Esophagus squamous epithelium (tissue), 4 donors: ENCODE data around the genes NEK3 and VPS36.

DNA sequence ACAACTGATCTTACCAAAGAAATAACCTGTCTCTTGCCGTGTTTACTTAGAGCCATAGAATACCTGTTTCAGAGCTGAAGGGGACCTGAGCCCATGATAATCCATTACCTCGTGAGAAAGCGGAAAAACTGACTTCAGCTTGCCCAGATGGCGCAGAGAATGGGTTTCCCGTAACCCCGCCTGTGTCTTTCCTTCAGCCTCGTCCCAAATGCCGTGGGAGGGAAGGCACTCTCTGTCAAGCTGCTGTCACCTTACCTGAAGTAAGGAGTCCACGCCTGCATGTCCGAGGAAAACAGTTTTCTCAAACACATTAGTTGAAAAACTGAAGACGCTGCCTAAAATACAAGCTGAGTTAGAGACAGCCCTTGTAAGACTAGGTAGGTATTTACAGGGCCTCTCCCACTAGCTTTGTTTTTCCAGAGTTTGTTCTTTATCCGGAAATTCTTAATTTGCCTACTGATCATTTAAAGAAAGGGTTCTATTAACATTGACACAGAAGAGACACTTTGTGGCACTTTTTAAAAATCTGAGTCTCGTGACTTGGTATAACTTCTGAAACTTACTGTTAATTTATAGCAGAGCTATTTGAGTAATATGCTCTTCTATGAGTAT is 1.2 kb upstream of the INTS6 start:
- PRO-cap: unidirectional peak, minus-strand start at position 209 of the sequence
- RAMPAGE, long total RNA, 4 experiments: no peak in any of the 4 experiments

GRCh38 chr13:51674156-51674869 is 90.1 kb downstream of the WDFY2 start:
- PRO-cap: bidirectional peak, plus-strand start at chr13:51674610, minus-strand start at chr13:51674404
- RAMPAGE, long total RNA, 4 experiments: no peak in any of the 4 experiments

- PRO-cap: no peak
- RAMPAGE, long total RNA, 4 experiments: no peak in any of the 4 experiments
These were observed 43.4 kb downstream of the DHRS12 start for GRCh38 chr13:51760353-51761144.

DNA sequence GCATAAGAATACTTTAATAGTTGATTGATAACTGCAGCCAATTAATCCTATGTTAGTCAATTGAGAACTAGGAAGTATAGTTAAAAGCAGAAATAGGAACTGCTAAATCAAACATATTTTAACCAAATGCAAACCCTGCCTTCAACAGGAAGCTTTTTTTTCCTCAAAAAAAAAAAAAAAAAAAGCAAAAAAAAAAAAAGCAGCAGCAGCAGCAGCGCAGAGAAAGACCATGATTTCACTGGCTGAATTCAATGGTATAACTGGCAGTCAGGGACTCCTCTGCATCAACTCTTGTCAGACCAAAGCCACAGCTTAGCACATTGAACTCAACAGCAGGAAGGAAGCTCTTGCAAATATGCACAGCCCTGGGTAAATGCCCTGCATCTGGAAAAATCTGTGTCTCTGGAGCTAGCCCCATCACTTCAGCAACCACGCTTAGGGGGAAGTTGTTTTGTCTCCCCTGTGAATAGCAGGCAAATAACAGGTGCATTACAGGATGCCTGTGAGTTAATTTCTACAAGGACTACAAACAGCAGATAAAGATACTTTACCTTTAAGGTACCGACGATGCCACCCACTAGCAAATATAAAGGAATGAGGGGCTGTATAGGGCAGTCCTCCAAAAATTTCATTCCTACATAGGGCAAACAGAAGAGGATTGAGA is 17.7 kb upstream of the DHRS12 start:
- PRO-cap: bidirectional peak, plus-strand start at position 287 of the sequence, minus-strand start at position 293 of the sequence
- RAMPAGE, long total RNA, 4 experiments: no peak in any of the 4 experiments

GRCh38 chr13:51825138-51825705 is 19.8 kb downstream of the TMEM272 start:
- PRO-cap: bidirectional peak, plus-strand start at chr13:51825404, minus-strand start at chr13:51825235; unidirectional peak, plus-strand start at chr13:51825572
- RAMPAGE, long total RNA, 4 experiments: no peak in any of the 4 experiments

DNA sequence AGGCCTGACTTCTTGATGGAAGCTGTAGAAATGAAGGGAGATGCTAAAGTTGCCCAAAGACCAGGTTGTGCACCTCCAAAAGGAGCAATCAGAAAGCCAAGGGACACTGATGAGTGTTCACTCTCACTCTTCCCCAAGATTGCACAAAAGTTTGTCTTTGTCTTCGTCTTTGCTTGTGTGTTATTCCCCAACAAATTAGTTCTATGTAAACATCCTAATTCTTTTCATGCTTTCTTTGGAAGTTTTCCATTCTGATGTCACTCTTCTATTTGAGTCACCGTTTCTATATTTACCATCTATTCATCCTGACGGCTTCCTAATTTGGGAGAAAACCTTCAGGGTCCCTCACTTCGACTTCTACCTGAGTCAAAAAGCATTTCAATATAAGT is 3.7 kb upstream of the TMEM272 start:
- PRO-cap: no peak
- RAMPAGE, long total RNA, 4 experiments: no peak in any of the 4 experiments

DNA sequence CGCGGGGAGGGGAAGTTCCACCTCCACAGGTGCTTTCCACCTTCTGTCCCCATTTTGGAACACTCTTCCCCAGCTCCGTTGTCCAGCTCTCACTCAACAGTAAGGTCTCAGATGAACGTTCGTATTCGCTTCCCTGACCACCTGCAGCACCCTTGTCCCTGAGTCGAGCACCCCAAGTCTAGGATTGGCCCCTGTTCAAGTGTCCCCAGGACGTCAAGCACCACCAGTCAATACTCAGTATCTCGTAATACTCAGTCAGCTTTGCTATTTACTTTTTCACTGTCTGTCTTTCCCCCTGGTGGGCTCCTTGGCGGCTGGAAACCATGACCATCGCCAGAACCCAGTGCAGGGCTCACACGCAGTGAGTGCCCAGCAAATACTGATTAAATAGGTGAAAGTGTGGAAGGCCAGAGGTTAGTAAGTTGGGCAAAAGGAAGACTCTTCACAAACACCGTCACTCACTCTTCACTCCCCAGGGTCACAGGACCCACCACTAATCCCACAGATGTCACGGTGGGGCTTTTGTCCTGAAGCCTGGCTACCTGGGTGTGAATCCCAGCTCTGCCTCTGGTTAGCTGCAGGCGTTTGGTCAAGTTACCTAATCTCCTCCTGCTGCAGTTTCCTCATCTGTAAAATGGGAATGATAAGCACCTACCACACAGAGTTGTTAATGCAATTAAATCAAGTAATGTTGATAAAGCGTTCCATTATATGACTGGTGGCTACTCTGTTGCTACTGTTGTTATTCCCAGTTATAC is 65.7 kb downstream of the ATP7B start:
- PRO-cap: no peak
- RAMPAGE, long total RNA, 4 experiments: no peak in any of the 4 experiments

DNA sequence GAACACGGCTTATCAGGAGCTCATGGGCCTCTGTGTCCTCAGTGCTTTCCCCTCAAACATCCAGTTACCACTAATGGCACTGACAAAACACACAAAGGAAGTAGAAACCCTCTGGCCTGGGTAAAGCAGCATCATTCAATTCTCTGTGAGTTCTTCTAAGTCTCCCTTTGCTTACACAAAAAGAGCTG is 43.7 kb downstream of the ATP7B start:
- PRO-cap: no peak
- RAMPAGE, long total RNA, 4 experiments: no peak in any of the 4 experiments

GRCh38 chr13:52030044-52030371 is 5.5 kb downstream of the UTP14C start:
- PRO-cap: unidirectional peak, plus-strand start at chr13:52030147
- RAMPAGE, long total RNA, 4 experiments: no peak in any of the 4 experiments

DNA sequence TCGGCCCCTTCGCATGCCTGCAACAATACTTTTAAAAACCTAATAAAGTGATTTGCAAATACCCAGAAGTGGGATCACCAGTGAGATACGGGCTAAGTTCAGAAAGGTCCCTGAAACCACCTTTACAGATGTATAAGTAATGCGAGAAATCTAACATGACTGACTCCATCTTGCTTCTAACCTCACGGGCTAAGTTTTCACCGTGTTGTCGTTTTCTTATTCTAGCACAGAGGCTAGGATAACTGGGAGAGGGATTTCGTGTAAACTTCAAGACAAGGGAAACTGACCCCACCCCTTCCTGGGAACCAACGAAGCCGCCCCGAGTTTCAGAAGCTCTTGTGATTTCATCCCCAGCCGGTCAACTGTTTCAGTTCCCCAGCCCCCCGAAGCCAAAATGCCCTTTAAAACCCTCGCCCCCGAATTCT is 697 bp downstream of the NEK3 start:
- PRO-cap: unidirectional peak, plus-strand start at position 329 of the sequence
- RAMPAGE, long total RNA, 4 experiments: no peak in any of the 4 experiments

DNA sequence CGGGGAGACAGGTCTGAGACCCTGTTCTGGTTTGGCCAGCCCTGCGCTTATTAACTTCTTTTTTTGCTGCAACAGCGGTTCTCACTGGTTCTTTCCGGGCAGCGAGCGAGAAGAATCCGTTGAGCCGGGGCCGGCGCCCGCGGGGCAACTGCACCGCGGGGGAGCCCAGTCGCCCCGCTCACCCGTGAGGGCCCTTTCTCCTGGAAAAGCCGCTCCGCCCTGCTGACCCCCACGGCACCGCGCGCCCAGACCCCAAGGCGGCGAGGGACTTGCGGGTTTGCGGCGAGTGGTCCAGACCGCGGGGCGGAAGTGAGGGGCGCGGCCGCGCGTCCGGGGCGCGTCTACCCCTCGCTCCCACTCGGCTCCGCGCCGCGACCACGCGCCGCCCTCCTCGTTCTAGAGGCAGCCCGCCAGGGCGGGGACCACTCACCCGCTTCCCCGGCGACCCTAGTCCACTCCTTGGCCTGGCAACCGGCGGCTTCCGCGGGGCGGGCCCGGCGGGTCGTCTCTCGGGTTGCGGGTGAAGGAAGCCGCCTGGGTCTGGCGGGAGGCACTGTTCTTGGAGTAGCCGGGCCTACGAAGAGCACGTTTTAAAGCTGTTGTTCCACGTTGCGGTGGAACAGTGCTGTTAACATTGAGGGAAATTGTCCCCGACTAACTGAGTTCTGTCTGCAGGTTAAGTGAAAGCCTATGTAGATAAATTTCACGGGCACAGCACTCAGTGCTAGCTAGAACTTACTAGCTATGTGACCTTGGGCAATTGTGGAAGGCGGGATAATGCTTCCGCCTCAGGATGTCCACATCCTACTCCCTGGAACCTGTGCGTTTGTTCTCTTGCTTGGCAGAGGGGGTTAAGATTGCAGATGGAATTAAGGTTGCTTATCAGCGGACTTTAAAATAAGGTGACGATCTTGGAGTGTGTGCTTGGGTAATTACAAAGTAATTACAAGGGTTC is at the start of gene NEK3:
TSS of gene NEK3 (minus strand) at position 485 of the 955 bp plus-strand sequence.
- PRO-cap: bidirectional peak, plus-strand start at position 556 of the sequence, minus-strand start at position 466 of the sequence
- RAMPAGE, long total RNA, 4 experiments: start-site peak on the minus strand in 3 of 4 experiments, centred at positions 462 to 478 of the sequence, 15 to 25 reads per replicate

GRCh38 chr13:52194038-52194815 is 34.8 kb upstream of the NEK3 start:
- PRO-cap: bidirectional peak, plus-strand start at chr13:52194520, minus-strand start at chr13:52194452
- RAMPAGE, long total RNA, 4 experiments: start-site peak on the minus strand in 4 of 4 experiments, at chr13:52194410-52194479 at its widest, 16 to 94 reads per replicate

DNA sequence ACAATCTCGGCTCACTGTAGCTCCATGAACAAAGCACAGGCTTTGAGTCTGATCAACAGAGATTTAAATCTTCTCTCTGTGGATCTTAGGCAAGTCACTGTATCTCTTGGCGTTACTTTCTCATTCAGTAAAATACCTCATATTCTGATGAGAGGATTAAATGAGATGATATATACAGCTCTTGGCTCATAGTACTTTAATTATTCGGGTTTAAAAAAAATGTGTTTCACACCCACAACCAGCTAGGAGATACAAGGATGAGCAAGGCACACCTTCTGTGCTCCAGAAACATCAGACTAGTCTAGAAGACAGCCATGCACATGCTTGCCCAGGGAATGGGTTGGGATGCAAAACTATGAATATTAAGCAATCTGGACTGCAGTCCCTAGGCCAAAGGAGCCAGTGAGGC is 2.6 kb downstream of the VPS36 start:
- PRO-cap: no peak
- RAMPAGE, long total RNA, 4 experiments: no peak in any of the 4 experiments

GRCh38 chr13:52449813-52450999 is at the start of gene VPS36:
Gene VPS36, minus strand, starts transcription at chr13:52450634.
- PRO-cap: bidirectional peak, plus-strand start at chr13:52450135, minus-strand start at chr13:52450171; bidirectional peak, plus-strand start at chr13:52450848, minus-strand start at chr13:52450630
- RAMPAGE, long total RNA, 4 experiments: start-site peak on the minus strand in 4 of 4 experiments, at chr13:52450174-52450632 at its widest, 19 to 1,425 reads per replicate

GRCh38 chr13:52454389-52454865 is 851 bp upstream of the CKAP2 start:
- PRO-cap: bidirectional peak, plus-strand start at chr13:52454605, minus-strand start at chr13:52454525
- RAMPAGE, long total RNA, 4 experiments: no peak in any of the 4 experiments

GRCh38 chr13:52454866-52455197 is 446 bp upstream of the CKAP2 start:
- PRO-cap: no peak
- RAMPAGE, long total RNA, 4 experiments: no peak in any of the 4 experiments

DNA sequence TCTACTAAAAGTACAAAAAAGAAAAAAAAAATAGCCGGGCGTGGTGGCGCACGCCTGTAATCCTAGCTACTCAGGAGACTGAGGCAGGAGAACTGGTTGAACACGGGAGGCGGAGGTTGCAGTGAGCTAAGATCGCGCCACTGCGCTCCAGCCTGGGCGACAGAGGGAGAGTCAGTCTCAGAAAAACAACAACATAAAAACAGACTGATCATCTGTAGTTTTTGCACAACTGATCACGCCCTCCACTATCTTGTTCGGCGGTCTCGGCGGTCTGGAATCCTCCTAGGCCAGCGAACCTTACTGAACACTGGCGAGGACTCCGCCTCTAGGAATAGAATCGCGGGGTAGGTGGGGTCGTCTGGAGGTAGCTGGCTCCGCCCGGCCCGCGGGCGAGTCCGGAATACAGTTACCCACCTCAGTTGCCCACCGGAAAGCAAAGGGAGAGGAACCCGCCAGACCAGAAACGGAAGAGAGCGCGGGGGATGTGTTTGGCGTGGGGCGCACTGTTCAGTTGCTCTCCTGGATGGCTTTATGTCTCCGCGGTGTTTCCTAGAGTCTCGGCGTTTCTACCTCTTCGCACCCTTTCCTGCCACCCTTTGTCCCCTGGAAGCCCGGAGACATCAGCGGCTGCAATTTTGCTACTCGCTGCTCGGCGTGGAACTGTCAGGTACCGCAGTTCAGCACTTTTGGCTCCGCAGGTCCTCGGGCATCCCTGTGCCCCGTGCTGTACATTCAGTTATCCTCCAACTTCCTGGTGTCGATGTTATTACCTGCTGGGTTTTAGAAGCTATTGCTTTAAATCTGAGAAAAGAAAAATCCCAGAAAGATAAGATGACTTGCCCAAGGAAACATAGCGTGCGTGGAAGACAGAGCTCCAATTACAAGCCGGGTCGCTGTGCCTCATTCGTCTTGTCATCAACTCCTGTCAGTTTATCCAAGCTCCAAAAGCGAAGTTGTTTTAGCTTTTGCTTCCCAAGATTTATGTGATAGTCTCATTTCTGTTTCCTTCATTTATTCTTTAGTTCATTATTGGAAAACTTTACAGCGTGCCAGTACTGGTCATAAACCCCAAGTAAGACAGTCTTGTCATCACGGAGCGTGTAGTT is 24.9 kb upstream of the HNRNPA1L2 start:
- PRO-cap: unidirectional peak, plus-strand start at position 99 of the sequence; bidirectional peak, plus-strand start at position 469 of the sequence, minus-strand start at position 327 of the sequence
- RAMPAGE, long total RNA, 4 experiments: start-site peak on the plus strand in 4 of 4 experiments, centred at positions 120 to 491 of the sequence, 26 to 191 reads per replicate

DNA sequence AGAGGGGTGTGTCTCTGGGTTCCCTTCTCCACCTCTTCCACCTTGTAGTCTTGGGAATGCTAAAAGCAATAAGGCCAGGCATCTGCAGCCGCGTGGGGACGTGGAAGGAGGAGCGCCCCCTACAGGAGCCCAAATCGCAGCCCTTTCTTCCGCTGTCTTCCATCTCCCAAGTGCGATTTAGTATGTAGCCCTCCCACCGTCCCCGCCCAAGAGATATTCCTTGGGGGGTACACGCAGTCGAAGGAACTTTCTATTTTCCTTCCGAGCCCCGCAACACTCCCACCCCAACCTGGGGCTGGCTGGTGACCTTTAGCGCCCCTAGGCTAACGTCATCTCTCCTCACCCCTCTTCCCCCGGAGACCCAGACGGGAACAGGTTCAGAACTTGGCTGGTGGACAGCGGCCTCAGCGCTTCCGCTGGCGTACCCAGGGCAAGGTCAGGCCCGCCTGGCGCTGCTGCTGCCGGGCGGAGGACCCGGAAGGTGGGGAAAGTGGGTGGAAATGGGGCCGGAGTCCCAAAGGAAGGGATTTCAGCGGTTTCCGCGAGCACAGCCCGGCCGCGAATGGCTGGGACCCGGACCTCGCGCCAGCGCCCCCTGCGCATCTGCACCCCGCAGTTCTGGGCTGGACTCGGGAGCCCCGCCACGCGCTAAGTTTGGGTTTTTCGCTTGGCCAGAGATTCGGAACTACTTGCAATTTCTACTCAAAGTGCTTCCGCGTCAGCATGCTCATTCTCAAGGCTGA is 2.1 kb upstream of the PCDH8 start:
- PRO-cap: no peak
- RAMPAGE, long total RNA, 4 experiments: no peak in any of the 4 experiments

GRCh38 chr13:56735283-56735874 is 405.3 kb upstream of the PRR20A start:
- PRO-cap: no peak
- RAMPAGE, long total RNA, 4 experiments: no peak in any of the 4 experiments

DNA sequence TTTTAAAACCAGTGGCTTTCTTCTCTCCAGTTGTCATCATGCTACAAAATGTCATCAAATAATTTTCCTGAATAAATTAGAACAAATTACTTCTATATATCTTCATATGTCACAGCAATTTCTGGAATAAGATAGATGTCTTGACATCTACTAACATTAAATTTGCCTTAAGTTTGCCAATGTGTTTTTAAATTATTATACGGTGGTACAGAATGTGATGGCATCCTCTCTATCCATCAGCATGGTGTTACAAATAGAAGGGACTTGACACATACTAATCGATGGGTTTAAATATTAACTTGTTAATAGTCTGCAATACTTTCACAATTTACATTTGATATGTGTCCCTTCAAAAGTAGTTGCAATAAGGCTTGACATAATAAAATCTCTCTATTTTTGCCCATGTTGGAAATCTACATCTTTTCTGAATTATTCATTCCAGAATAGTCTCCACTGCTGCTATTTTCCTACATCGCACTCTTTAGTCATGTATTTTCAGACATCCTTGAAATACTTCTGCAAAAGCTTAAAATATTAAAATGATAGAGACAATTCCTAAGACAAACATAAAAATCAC is 65.1 kb upstream of the PRR20A start:
- PRO-cap: no peak
- RAMPAGE, long total RNA, 4 experiments: no peak in any of the 4 experiments